ENCODE data around the gene MANSC4.

DNA sequence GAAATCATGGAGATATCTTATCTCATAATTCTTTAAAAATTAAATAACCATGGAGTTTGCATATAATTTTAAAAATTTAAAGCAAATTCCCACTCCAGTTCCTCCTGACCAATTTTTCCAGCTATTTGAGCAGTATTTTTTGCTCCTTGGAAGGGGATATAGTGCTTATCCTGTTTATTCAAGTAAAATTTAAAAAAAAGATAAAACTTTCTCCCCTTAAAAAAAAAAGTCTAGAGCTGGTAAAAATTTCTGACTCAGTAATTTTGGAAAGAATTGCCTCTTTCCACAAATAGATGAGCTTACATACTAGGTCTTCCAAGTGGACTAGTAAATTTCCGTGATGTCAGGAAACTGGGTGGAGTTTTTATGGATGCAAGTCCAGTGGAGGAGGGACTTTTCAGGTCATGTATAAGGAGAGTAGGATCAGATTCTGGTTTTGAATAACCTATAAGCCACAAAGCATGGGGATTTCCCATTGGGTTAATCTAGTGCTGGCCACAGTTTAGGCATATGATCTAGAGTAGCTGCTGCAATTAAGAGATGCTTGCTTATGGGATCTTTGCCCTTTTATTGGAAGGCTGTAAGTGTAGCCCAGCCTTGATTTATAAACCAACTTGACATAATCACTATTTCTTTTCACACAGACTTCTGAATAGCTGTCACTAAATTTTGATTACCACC is 33.7 kb downstream of the STK38L start:
- RRBS = no CpG with 5 or more reads among the region's 1 CpG

- RRBS = no CpG with 5 or more reads among the region's 2 CpGs
Measured at GRCh38 chr12:27332620-27332666, 193 bp upstream of the BMAL2 start.

GRCh38 chr12:27515601-27516026 is 8.4 kb upstream of the PPFIBP1 start:
- RRBS = no CpG with 5 or more reads among the region's 9 CpGs

- RRBS = no CpG with 5 or more reads among the region's 7 CpGs
Measured at GRCh38 chr12:27608780-27609269, 84.8 kb downstream of the PPFIBP1 start.

DNA sequence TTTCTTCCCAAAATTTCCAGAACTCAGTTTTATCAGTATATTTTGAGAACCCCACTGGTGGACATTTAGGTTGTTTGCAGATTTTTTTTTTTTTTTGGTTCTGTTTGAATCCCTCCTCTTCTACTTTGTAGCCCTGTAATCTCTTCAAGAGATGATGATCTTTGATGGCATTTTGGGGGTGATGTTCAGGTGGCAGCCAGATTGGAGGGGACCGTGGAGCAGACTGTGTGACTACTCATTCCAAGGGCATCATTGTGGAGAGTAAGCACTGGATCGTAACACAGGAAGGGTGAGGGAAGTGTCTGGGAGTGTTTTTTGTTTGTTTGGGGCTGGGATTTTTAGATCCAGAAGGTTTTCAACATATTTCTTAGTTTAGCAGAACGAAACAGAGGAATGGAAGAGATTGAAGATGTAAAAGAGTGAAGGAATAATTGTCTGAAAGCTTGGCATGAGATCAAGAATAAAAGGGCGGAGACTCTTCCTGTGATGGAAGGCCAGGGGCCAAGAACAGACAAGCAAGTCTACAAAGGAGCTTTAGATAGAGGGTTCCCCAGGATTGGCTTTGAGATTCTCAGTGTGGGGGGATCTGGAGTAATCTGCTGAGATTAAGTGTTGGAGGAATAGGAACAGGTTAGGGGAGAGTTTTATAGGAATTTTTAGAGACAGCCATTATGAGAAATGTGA is 79.9 kb upstream of the REP15 start:
- RRBS = no CpG with 5 or more reads among the region's 4 CpGs

DNA sequence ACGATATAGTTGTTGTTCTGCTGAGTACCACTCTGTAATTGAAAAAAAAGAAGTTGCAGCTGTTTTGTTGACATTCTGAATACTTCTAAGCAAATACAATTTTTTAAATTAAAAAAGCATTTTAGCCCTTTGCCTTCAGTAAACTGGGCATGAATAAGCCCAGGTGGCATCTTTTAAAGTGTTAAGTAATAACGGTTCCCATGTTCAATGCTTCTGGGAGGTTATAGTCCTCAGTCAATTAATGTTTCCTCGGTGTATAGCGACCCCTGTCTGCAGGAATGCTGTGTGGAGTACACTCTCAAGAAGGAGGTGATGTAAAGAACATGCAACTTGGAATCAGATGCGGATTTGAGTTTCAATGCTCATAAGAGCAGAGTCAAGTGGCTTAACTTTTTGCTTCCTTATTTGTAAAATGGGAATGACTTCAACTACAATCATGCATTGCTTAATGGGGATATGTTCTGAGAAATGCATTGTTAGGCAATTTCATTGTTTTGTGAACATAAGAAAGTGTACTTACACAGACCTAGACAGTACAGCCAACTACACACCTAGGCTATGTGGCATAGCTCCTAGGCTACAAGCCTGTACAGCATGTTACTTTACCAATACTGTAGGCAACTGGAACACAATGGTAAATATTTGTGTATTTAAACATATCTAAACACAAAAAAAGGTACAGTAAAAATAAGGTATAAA is 6.9 kb upstream of the MRPS35 start:
- RRBS = no CpG with 5 or more reads among the region's 5 CpGs

DNA sequence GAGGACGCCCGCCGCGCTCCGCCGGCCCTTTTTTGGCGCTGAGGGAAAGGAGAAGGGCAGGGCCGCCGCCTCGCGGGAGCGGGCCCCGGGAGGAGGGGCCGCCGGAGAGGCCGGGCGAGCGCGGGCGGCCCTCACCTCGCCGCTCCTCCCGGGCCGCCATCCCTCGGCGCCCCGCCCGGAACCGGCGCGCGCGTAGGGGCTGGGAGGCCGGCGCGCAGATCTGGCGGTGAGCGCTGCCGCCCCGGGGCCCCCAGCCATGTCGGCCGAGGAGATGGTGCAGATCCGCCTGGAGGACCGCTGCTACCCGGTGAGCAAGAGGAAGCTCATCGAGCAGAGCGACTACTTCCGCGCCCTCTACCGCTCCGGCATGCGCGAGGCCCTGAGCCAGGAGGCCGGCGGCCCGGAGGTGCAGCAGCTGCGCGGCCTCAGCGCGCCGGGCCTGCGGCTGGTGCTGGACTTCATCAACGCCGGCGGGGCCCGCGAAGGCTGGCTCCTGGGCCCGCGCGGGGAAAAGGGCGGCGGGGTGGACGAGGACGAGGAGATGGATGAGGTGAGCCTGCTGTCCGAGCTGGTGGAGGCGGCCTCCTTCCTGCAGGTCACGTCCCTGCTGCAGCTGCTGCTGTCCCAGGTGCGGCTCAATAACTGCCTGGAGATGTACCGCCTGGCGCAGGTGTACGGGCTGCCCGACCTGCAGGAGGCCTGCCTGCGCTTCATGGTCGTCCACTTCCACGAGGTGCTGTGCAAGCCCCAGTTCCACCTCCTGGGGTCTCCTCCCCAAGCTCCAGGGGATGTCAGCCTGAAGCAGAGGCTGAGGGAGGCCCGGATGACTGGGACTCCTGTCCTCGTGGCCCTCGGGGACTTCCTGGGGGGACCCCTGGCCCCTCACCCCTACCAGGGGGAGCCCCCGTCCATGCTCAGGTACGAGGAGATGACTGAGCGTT is at the start of gene MANSC4:
MANSC4 (minus strand) TSS at position 162 of the 941 bp plus-strand sequence.
- RRBS = 2% methylated on average over 33 of the region's 91 CpGs

GRCh38 chr12:27795001-27795491 is 15.0 kb upstream of the MANSC4 start:
- RRBS = no CpG with 5 or more reads among the region's 4 CpGs

GRCh38 chr12:27802315-27802851 is 22.3 kb upstream of the MANSC4 start:
- RRBS = no CpG with 5 or more reads among the region's 4 CpGs

GRCh38 chr12:27968930-27969323 is 3.6 kb downstream of the PTHLH start:
- RRBS = 42% methylated on average over 4 of the region's 18 CpGs

- RRBS = 16% methylated on average over 23 of the region's 67 CpGs
Measured at GRCh38 chr12:27975165-27976169, 2.9 kb upstream of the PTHLH start.

DNA sequence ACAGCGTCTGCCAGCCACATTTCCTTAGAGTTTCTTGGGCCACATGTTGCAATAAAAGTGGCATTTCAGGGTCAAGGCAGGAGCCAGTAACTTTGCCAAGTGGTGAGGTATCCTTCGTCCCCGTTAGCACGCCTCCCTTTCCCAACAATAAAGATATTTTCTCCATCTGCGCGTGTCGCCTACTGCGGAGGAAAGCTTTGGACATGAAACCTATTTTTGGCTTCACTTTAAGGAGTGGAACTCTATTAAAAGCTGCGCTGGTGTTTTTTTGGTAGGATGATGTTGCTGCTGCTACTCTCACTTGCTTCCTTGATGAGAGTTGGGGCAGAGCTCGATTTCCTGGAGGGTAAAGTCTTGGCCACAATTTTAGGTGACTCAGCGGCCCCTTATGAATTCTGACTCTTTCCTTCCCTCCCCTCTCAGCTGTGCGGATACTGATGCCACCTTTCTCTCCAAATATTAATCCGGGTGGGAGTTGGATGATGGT is 851 bp downstream of the CCDC91 start:
- RRBS = no CpG with 5 or more reads among the region's 13 CpGs

DNA sequence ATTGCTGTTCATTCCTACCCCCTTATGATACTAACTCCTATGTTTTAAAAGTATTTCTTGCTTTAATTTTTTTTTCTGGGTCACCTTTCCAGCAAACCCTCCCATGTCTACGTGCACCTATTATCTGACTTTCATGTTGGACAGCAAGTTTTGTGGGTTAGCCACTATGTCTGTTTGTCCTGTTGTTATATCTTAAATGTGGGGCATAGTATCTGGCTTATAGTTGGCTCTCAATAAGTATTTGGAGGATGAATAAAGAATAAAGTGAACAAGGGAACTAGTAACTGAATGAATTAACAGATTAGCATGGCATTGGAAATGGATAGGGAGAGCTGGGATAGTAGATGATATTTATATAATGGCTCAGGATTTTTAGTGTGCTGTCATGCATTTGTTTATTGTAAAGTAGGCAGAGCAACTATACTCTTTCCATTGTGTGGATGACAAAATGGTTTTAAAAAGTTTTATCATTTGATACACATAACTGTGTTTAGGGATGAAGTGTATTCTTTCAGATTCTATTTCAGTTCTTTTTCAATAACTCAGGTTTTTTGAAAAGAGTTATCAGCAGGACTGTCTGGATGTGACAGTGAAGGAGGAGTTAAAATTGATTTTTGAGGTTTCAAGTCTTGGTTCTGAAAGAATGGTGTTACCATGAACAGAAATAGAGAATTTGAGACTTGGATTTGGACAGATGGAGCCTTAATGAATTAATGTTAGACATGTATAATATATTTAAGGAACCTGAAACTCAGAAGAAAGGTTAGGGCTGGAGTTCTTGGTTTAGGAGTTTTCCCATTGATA is 70.5 kb downstream of the CCDC91 start:
- RRBS = no CpG with 5 or more reads among the region's 1 CpG

DNA sequence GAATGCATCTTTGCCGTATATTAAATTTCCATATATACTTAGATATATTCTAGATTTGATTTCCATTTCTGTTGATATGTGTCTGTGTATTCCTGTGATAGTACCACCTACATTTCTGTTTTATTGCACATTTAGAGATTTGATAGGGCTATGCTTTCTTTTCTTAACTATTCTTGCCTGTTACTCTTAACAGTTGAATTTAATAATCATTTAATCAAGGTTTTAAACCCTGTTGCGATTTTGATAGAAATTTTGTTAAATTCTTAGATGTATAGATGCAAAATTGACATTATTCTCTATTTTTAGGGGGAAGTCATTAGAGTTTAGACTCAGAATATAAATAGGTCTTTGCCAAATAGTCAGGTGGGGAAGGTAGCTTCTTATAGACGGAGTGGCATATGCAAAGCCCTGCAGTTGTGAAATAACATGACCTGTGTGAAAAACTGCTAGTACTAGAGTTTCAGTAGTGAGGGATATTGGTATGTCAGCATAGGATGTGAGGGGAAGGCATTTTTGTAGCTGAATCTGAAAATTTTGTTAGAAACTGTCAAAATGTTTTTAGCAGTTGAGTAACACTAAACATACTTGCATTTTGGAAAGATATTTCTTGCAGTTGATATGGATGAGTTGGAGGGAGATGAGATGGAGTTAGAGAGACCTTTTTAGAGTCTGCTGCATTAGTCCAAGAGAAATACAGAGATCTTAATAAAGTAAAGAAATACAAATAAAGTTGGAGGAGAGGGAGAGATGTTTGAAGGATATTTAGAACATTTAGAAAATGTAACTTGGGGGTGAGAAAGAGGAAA is 133.4 kb downstream of the CCDC91 start:
- RRBS = no CpG with 5 or more reads among the region's 3 CpGs

DNA sequence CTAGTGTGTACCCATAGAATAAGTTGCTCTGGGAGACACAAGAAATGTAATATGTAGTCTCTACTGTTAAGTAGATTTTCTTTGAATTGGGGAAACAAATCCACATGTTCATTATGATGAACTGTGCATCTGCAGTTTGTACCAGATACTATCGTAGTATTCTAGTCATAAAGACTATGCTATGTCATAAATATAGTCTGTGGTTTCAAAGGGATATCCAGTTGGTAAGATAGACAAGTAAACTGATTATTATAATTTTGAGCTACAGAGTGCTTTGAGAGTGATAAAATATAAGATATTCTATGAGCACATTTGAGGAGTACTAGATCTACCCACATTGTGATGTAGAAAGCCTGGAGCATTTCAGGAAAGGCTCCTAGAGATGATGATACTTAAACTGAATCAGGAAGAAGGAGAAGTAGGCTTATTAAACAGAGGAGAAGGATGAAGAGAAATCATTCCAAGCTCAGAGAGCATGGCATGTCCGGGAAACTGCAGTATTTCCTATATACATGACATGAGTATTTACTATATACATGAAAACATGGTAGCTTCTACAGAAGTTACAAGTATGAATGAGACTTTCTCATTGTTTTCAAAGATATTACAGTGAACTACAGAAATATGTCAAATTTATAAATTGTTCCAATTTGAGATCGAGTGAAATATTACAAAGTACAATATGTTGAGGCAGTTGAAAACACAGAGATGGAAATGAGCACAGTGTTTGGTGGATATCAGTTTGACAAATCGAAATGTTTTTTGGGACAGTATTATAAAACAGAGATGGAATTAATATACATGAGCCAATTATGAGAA is 272.5 kb downstream of the CCDC91 start:
- RRBS = no CpG with 5 or more reads among the region's 4 CpGs

GRCh38 chr12:29103284-29103857 is 45.7 kb upstream of the FAR2 start:
- RRBS = no CpG with 5 or more reads among the region's 5 CpGs

GRCh38 chr12:29159465-29159865 is 10.4 kb downstream of the FAR2 start:
- RRBS = no CpG with 5 or more reads among the region's 5 CpGs

DNA sequence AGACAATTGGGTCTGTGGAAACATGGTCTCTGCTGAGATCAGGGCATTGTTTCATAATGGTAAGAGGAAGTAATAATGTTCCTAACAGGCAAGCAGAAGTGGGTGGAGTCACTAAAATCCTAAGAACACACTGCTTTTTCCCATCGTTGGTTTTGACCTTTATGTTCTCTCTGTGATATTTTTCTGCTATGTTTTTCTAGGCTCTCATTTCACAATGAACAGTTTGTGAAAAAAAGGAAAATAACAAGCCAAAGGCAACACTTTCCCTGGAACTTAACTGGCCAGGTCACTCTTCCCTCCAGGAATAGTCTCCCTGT is 80.6 kb upstream of the OVCH1 start:
- RRBS = no CpG with 5 or more reads among the region's 1 CpG

GRCh38 chr12:29741417-29742119 is 42.2 kb downstream of the TMTC1 start:
- RRBS = no CpG with 5 or more reads among the region's 7 CpGs

GRCh38 chr12:30200757-30201167 is 417.0 kb upstream of the TMTC1 start:
- RRBS = 95% methylated on average over 9 of the region's 21 CpGs

All from Ishikawa (cell line).